Fibroblast of villous mesenchyme (primary cell): ENCODE measurements around a stretch of chr12.

DNA sequence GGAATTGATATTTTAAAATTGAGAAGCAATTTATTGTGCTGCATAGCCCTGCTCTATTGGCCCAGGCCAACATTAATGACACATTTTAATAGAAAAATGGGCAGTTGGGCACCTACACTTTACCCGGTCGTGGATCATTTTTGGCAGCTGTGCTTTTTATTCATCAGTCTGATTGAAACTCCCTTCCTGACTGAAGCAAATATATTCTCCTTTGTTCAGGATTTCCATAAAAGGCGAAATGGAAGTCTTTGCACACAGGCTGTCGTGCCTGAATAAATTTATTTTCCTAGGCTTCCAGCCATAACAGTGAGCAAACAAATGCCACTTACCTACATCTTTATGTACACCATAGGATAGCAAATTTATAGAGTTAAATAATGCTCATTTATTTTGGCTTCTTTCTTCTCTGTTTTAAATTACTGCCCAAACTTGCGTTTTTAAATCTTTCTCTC lies 480.7 kb upstream of the DCN start:
- CAGE, long polyA plus RNA = no peak

GRCh38 chr12:91983076-91983299 lies 162.7 kb downstream of the BTG1 start:
- CAGE, long polyA plus RNA = no peak

- CAGE, long polyA plus RNA = no peak
These were observed 157.7 kb downstream of the BTG1 start for GRCh38 chr12:91987971-91988379.

GRCh38 chr12:92047295-92047832 lies 98.3 kb downstream of the BTG1 start:
- CAGE, long polyA plus RNA = no peak

GRCh38 chr12:92051912-92052586 lies 93.6 kb downstream of the BTG1 start:
- CAGE, long polyA plus RNA = no peak

GRCh38 chr12:92078078-92078780 lies 67.4 kb downstream of the BTG1 start:
- CAGE, long polyA plus RNA = no peak

- CAGE, long polyA plus RNA = no peak
These were observed 56.9 kb downstream of the BTG1 start for GRCh38 chr12:92088810-92089120.

GRCh38 chr12:92107179-92107710 lies 38.4 kb downstream of the BTG1 start:
- CAGE, long polyA plus RNA = no peak

- CAGE, long polyA plus RNA = no peak
These were observed 24.5 kb downstream of the BTG1 start for GRCh38 chr12:92121020-92121725.

DNA sequence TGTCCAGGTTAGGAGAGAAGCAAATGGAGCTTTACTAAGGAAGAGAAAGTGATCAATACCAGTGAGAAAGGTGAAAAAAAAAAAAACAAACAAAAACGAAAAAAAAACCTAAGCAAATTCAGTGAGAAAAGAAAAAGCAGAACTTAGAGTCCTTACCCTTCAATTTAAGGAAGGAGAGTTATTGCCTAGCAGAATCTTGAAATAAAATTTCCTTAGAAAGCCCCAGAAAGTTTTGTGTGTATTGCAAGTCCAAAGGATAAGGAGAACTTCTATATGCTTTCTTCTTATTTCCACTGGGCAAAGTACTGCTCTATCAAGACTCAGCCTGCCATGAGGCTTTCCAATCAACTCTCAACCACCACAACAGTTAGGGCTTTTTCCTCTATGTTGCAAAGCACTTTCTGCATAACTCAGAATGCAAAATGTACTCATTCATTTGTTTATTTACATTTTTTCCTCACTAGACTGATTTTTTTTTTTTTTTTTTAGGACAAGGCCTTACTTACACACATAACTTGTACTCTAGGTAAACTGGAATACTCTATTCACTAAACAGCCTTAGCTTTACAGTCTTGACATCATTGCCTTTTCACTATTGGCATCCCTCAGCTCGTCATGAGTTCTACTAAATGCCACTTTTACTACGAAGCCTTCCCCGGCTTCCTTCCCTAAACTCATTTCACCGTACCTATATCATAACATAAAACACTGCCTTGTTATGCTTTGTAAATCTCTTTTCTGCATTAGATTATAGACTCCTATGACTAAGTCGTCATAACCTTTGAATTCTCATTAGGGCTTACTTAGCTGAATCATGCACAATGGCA lies 21.3 kb downstream of the BTG1 start:
- CAGE, long polyA plus RNA = no peak

DNA sequence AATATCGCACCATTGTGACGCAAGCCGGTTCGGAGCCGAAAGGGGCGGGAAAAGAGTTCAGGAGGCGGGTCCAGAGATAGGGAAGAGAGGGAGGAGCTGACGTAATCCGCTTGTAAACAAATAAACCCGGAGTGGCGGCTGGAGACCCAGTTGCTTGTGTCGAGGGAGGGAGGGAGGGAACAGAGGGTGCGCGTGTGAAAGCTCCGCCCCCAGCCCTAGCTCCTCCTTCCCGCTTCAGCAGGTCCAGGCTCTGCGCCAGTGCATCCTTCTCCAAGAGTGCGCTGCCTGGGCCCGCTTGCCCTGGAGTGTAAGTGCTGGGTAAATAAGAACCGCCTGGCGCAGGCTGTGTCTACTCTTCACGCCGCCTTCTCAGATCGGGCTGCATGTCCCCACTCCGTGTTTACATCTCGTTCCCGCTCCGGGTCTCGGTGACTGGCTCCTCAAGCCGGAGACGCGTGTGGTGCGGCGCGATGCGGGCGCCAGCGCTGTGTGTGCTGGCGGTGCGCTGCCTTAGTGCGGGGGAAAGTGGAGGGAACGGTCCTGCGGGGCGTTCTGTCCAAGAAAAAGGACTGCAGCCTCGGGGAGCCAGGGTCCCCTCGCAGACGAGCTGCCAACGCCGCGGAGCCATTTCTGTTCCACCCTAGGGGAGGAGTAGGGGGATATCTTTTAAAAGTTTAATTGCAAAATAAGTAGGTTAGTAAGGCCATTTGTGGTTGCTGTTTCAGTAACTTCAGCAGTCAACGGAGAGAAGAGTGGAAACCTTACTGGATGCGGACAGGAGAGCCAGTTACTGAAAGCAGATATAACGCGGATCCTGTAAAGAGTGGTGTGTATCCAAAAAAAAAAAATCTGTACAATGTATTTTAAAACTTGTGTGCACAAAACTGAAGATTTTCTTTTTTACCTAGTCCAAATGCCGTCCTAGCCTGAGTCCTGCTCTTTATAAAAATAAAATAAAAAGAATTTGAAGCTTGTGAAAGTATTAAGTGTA lies 586 bp upstream of the BTG1 start:
- CAGE, long polyA plus RNA = no peak

DNA sequence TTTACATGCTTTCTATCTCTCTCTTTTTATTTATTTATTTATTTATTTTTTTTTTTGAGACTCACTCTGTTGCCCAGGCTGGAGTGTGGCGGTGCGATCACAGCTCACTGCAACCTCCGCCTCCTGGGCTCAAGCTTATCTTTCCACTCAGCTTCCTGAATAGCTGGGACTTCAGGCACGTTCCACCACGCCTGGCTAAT lies 3.9 kb upstream of the BTG1 start:
- CAGE, long polyA plus RNA = no peak

DNA sequence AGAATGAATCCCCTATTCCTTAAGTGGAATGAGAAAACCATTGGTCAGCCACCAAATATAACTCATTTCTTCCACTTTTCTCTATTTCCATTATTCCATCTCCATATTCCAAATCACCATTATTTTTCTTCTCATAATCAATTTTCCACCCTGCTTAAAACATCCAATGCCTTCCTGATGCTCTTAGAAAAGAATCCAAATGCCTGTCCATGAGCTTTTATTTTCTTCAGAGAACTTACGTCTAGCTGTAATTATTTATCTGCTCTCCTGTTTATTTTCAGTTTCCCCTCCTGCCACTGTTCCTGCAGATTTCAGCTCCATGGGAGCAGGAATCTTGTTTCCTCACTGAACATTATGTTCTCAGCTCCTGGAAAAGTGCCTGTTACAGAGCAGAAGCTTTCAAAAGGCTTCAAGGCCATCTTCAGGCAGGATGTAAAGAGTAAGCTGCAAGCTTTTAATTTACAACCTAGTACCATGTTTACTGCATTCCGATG lies 98.3 kb upstream of the BTG1 start:
- CAGE, long polyA plus RNA = no peak

- CAGE, long polyA plus RNA = no peak
These were observed 237.8 kb upstream of the PLEKHG7 start for GRCh38 chr12:92464707-92465760.

DNA sequence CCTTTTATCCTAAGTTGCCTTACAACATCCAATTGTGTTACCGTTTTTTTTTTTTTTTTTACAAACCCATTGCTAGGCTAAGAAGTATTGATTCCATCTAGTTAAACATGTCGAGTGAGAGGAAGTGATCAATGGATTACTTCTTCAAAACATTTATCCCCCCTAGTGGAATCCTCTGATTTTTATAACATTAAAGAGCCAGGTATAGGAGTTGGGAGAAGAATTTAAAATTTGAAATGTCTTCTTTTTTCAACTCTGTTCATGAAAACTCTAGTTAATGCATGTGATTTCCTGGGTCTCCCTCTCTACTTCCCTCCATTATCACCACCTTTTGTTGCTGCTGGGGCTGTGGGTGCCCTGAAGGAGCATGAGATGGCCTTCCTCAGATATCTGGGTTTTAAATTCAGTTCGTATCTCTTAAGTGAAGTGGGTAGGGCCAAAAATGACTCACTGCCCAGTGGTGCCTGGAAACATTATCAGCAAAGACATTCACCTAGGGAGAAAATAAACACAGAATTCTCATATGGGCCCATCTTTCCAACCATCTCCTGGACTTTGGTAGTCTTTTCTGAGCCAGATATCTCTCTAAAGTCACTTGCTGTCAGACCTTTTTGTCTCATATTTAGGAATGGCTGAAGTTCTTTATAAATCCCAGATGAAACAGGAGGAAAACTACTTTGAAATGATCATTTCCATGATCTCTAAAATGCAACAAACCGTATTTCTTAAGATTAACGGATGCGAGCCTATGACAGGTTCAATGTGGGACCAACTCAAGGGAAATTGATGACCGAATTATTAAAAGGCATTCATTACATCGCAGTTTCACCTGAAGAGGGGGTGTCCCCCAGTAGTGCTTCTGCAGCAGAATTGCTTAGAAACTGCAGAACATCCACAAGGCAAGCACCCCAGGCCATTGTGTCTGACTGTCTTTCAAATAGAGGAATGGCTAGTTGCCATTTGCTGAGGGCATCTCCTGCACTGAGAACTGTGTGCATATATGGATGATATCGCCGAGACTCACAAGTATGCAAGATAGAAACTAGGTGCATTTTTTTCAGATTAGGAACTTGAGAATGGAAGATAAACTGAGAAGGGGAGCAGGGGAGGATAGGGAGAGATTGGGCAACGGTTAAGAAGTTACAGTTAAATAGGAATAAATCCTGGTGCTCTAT lies 234.7 kb upstream of the PLEKHG7 start:
- CAGE, long polyA plus RNA = no peak

- CAGE, long polyA plus RNA = no peak
These were observed 149.4 kb upstream of the PLEKHG7 start for GRCh38 chr12:92553357-92553819.

- CAGE, long polyA plus RNA = no peak
These were observed 109.8 kb downstream of the EEA1 start for GRCh38 chr12:92819272-92819803.

DNA sequence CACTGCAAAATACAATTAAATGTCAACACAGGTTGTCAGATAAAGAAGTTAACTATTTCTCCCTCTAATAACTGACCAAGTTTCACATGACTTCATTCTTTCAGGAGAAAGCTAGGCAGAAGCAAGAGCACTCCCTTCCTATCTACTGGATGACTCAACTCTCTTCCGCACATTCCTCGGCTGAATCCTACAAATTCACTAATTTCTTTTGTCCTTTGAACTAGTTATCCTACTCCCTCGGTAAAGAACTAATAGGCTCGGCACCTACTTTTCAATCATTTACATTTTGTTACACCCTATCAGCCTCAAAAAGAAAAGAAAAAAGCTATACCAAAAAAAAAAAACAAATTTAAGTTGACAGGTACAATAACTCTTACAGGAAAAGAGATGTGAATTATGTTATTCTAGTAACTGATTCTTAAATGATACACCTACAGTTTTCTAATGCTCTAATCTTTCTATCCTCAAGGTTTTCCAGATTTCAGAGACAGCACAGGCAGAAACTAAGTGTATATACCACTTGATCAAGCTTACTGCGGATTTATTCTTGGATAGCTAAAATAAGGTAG lies 1.2 kb downstream of the EEA1 start:
- CAGE, long polyA plus RNA = no peak

- CAGE, long polyA plus RNA = no peak
These were observed 44.5 kb upstream of the EEA1 start for GRCh38 chr12:92973401-92974094.

DNA sequence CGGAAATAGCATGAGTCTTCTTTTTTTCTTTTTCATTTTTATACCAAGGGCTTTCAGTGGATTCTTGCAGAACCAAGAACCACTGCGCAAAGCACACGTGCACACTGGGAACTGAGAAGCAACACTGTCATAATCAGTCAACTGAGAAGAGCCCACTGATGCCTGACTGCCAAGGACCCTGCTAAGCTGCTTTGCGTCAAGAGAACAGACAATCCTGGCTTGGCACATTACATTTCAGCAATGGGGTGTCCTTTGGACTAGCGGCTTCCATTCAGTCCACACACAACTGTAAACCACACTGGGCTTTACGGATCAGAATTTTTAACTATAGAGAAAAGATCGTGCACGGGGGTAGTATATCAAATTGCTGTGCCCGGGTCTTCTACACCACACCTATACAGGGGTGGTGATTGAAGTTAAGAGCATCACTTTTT lies 66.5 kb upstream of the EEA1 start:
- CAGE, long polyA plus RNA = no peak